Smooth muscle cell (in vitro differentiated cells): ENCODE measurements around the gene NKX2-4.

DNA sequence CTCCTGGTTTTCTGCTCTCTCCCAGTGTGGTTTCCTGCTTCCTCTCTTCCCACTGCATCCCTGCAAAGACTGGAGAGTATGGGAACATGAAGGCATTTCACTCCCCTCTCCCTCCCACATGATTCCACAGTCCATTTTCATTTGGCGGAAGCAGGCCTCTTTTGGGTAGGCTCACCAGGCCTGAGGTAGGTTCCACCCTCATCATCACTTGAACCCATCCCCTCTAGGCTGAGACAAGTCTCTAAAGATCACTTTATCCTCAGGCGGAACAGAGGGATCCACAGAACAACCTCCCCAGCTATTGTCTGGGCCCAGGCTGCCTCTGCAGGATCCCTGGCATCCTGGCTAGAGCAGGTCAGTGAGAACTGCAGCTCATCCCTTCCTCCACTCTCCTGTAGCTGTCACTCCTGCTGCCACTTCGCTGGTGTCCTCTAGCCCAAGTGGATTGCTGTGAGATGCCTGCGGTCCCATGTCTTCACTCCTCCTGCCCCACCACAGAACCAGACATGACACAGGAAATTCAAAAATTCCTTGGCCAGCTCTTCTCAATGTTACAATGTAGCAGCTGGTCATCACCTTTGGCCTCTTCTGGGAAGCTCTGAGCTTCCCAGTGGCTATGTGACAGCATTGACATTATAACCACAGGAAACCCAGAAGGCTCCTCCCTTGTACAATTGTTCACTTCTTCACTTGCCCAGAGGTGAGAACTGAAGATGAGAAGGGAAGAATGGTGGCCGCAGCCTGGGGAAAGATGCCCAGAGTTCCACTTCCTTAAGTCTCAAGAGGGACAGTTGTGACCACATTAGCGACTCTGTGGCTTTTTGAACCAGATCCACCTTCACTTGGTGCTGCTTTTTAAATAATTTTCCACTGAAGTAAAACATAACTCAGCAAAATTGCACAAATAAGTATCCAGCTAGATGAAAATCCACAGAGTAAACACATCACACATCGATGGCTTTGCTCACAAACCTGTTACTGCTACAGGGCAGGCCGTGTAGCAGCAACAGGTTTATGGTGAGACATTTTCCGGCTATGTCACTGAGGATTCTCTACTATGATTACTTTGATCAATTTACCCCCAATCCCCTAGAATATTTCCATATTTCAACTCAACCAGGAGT lies 76.2 kb upstream of the NAA20 start:
- RAMPAGE, long total RNA = no peak

GRCh38 chr20:19966902-19967198 lies 50.3 kb upstream of the NAA20 start:
- RAMPAGE, long total RNA = no peak

DNA sequence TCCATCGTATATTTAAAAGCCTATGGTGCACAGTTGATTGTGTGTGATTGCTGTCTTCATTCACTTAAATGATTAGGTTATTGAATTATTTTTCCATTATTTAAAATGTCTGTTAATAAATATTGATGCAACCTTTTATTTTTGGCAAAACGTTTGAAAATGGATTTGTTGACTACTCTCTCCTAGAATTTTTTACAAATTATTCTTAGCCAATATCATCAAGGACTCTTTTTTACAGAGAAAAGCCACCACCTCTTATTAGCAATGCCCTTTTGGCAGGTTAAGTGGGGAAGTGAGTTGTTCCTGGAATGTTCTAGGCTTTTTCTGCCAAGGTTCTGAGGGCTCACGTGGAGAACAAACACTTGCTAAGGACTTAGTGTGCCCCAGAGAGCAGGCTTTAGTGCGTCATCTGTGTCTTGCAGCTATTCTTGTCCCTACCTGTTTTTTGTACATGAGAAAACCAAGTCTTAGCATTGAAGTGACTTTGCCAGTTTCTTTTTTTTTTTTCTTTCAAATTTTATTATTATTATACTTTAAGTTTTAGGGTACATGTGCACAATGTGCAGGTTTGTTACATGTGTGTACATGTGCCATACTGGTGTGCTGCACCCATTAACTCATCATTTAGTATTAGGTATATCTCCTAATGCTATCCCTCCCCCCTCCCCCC lies 33.5 kb downstream of the CFAP61 start:
- RAMPAGE, long total RNA = no peak

DNA sequence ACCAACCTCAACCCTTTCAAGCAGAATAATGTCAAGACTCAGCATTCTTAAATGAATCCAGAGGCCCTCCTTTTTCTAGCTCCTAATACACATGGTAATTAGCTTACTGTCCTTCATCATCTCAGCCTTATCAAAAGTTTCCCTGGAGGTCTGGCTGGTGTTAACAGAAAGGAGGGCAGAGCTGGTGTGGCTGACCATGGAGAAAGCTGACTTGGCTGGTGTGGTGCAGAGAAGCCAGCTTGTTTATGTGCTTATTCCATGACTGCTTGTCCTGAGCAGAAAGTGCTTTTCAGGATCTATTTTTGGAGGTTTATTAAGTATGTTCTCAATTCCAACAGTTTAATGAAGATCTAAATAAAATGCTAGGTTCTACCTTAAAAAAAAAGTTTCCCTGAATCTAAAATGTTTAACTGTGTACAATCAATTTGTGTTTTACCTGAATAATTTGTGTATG lies 50.5 kb downstream of the CFAP61 start:
- RAMPAGE, long total RNA = no peak

DNA sequence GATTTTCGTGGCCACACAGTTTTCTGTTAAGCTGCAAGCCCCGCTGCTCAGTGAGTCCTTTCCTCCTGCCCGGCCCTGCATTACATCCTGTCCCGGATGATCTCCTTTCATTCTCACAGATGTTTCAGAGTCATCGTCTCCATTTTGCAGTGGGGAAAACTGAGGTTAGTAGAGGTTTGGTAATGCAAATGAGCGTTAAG lies 155.5 kb downstream of the CFAP61 start:
- RAMPAGE, long total RNA = no peak

DNA sequence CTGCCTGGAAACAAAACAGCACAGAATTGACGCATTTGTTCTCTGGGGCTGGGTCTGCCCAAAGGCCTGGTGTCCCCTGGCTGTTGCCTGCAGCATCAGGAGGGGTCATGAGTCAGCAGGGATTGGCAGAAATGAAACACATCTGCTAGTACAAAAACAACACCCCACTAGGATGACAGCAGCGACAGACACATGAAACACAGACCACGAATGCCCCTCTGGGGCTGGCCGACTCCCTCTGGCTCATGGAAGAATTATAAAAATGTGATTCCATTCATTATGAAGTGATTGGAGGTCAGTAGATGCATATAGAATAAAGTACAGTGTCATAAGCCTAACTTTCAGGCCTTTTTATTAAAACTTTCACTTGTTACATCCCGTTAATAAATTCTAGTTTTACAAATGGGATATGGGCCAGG lies 157.5 kb upstream of the INSM1 start:
- RAMPAGE, long total RNA = no peak

- RAMPAGE, long total RNA = no peak
Observed at GRCh38 chr20:20466173-20467515, 98.7 kb downstream of the INSM1 start.

DNA sequence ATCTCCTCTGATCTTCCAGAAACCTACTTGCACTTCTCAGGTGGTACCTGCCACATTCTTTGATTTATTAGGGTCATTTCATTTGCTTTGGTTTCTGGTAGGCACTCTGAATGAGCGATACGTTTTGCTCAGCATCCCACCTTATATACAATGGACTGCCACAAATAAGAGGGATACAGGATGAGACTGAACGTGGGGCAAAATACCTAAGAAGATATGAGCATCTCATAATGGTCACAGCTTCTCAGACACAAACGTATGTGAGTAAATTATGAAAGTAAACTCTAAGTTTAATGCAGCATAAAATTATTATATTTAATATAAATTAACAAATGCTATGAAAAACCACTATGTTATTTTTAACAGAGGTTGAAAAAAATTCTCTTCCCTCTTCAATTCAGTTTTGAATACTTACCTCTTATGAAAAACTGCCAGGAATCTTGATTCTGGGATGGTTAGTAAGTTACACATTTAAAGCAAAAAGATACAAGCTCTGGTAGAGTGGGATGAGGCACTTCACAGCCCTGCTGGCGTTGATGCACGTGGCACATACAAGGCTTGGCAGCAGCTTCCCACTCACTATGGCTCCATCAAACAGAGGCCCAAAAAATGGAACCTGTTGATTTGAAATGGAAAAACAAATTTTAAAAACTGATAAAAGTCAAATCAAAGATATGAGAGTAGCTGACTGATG lies 104.6 kb downstream of the INSM1 start:
- RAMPAGE, long total RNA = no peak

DNA sequence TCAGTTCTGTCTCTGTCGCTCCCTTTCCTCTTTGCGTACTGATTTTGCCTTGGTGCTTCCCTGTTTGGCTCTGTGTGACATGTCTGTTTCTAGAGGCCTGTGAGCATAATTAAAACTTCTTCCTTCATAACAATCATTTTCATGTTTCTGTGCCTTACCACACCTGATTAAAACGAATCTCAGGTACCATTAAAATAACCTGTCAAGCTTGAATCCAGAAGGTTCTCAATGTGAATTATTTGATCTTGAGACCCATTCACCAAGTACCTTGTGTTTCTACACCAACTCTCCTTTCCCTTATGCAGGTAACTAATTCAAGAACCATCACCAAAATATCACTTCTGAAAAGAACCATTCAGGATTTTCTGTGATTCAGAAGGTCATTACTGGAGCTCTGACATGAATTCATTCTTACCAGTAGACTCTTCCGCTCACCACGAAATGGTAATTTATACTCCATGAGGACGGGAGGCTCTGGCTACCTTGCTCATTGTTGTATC lies 42.7 kb downstream of the RALGAPA2 start:
- RAMPAGE, long total RNA = no peak

- RAMPAGE, long total RNA = no peak
Observed at GRCh38 chr20:21396438-21397837, at the start of gene NKX2-4. TSS of gene NKX2-4 (minus strand) at chr20:21397526.

GRCh38 chr20:21511579-21512239 lies 2.2 kb downstream of the NKX2-2 start:
- RAMPAGE, long total RNA = no peak

- RAMPAGE, long total RNA = no peak
Observed at GRCh38 chr20:21522238-21523080, 8.6 kb upstream of the NKX2-2 start.

DNA sequence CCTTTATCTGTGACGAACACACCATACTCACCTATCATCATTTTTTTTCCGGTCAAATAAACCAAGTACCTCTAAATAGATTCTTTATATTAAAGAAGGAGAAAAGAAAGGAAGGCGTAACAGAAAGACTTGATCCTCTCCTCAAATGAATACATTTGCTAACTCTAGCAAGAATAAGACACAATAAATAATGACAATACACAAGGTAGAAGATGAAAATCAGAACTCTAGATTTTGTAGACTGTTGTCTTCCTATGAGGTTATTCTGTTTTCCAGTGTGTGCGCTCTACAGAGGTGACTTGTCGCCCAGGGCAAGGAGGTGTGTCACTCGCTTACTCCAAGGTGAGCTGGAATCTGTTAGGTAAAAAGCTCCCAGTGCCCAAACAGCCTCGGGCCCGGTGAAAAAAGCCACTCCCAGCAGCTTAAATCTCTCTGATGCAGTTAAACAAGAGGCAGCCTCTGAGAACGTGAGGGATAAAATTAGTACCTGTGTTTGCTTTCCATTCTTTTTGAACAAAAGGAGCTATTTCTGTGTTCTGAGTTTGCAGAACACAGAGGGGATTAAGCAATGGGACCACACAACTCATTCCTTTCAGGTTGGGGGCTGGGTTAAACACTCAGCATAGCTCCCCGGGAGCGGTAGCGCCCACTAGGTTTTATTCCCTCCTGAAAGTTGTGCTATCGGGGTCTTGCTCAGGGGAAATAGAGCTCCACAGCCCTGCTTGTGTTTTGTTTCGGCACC lies 181.4 kb downstream of the FOXA2 start:
- RAMPAGE, long total RNA = no peak

DNA sequence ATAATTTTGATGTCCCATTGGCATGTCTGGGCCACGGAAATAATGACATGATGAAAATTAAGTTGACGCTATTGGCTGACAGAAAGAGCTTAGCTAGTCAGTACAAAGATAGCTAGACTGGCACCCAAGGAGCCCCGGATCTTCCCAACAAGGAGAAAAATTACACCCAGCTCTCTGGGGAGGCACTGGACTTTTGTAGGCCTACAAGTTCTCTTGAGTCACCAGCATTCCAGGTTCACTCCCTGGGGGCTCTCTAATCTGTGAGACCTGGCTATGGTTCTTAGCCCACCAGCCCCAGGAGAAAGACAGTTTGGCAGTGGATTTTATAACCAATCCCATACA lies 59.8 kb downstream of the FOXA2 start:
- RAMPAGE, long total RNA = no peak

DNA sequence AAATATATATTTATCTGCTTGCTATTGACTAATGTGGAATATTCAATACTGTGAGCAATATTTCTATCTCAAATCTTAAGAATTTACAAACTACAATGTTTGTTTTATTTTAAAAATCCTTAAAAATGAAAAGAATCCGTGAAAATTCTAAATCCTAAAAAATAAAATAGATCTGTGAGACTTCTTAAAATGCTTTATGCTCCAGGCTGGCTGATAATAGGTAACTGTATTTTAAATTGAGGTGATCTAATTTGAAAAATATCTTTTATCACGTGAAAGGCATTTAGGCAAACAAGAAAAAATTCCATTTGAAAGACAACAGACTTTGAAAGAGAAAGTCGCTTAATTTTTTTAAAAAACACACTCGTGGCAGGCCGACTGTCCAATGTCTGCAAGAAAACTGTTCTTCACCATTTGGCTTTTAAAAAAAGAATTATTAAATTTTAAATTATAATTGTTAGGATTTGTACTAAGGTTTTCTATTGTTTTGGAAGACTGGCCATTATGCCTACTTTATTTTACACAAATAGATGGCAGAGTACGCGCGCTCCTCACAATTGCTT lies 14.0 kb downstream of the FOXA2 start:
- RAMPAGE, long total RNA = no peak

- RAMPAGE, long total RNA = no peak
Observed at GRCh38 chr20:22586624-22586960, 2.2 kb upstream of the FOXA2 start.

- RAMPAGE, long total RNA = no peak
Observed at GRCh38 chr20:22722659-22723208, 138.4 kb upstream of the FOXA2 start.

GRCh38 chr20:23027605-23028309 lies 7.4 kb upstream of the SSTR4 start:
- RAMPAGE, long total RNA = no peak

DNA sequence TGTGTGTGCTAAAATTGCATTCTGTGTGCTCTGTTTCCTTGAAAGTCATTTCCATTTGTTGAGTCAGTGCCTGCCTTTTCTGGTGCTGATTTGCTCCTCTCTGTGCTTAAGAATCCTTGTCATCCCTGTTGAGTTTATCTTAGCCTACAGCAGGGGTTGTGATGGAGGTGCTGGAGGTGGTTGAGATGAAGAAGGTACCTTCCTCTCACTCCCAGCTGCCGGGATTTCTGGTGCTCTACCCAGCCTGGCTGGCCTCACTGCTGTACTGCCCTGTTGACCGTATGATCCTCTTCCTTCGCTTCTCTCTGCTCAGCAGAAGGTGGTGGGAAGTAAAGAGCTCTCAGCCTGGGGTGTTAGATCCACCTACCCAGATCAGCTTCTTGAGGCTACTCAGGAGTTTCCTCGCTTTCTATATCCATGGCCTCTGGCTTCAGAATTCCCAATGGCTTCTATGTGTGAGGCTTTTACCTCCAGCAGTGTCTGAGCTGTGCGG lies 101.1 kb upstream of the NXT1 start:
- RAMPAGE, long total RNA = no peak

DNA sequence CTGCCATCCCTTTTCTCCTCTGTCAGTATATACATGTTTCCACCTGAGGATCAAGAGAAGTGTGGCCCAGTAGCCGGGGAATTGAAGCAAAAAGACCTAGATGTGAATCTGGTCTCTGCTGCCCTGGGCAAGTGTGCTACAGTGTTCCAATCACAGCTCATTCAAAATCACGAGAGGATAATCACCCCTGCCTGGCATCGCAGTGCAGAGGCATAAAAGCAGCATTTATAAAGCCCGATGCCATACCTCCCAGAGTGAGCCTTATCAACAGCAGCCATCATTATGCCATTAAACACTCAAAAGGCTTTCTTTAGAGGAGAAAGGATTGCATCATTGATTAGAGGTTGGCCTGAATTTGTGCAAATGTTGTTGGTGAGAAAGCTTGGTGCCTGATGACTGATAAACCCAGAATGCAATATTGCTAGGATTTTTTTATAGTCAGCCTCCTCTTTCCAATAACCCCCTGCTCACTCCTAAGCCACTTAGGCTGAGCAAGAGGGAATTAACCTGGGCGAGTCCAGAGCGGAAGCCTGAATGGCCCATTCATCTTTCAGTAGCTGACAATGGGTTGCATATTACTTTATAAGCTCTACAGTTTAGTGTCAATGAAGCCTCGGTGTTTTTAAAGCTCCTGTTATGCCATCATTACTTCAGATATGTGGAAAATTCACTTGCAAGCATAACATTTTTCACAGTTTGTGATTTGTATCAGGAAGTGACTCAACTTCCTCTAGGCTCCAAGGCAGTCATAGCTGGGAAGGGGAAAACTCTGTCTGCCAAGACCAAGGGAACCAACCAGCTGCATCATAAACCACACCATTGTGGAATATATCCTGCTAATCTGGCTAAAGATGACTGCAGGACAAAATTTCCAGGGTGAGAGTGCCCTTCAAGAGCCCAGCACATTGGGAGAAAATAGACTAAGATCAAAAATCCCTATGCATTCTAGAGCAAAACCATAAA lies 92.4 kb upstream of the NXT1 start:
- RAMPAGE, long total RNA = no peak